GM23248 (cell line): ENCODE data around the gene AKR1C4.

DNA sequence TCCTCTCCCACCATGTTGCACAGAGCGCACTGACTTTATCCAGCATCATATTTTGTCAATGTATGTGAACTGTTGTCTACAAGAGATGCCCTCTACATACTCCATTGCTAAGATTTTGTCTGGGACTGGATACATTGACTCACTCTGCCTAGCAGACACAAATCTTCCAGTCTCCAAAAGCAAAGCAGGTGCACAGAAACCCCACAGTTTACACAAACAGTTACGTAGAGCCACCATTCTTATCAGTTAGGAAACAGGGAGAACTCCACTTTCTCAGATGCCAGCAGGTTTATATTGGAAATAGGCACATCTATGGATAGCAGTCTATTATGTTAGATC is 1.6 kb downstream of the AKR1C2 start:
- RAMPAGE, long total RNA: no peak

GRCh38 chr10:5196482-5197223 is at the start of gene AKR1C4:
TSS of gene AKR1C4 (plus strand) at chr10:5196837.
- RAMPAGE, long total RNA: no peak

GRCh38 chr10:5622963-5623630 is 43.3 kb downstream of the ASB13 start:
- RAMPAGE, long total RNA: no peak

DNA sequence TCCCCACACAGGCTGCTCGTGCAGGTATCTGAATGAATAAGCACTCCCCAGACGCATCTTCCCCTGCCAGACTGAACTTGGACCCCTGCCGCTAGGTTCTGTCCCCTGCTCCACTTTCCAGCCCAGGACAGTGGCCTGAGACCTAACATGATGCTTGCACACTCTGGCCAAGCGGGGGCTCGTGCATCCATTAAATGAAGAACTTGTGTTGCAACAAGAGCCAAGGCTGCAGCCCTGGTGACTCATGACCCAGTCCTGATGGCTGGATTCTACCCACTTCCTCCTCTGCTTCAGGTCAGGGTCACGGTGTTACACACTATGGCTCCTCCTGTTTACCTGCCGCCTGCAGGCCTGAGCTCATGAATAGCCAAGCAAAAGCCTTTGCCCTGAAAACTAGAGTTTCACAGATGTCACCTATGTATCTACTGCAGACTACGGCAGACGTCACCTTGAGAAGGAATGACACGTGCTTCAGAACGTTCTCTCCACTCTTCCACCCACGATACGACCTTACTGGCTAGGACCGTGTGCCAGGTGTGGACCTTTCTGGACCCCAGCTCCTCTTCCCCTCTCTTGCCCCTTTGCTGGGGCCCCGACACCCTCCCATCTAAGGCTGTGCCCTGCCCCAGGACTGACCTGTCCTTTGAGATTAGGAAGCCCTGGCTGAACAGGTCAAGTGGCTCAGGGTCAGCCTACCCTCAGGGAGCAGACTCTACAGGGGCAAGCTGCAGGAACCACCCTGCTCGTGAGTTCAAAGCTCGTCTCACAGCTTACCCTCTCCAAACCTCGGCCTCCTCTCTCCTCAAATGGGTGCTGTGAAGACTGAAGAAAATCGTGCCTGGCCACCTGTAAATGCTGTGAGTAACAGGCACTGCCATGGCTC is 6.4 kb downstream of the ASB13 start:
- RAMPAGE, long total RNA: no peak

DNA sequence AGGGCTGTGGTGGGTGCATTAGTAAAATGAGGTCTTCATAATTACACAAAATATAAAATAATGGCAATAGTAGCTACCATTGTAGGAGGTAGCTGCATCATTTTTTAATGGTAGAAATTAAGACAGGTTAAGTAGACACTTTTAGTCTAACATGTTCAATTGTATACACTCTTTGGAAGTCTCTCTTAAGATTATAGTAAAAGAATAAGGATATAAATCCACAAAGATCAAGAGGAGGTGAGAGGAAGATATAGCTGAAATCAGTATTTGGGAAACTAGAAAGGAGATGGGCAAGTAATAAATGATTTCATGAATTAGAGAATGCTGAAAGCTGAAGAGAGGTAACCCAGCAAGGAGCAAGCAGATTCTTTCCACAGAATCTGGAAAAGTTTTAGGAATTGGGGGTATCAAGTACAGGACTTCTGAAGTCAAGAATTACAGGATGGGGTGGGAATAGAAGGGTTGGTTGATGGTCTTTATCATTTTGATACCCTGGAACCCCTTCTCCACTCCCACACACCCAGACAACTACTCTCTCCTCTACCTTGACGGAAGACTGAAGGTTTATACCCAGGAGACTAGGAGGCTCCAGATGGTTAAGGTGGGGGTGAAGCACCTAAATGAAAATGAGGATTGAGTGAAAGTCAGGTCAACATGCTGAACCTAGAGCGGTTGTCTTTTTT is 11.0 kb downstream of the TASOR2 start:
- RAMPAGE, long total RNA: no peak

- RAMPAGE, long total RNA: no peak
Observed at GRCh38 chr10:5713815-5714714, 29.4 kb downstream of the TASOR2 start.

DNA sequence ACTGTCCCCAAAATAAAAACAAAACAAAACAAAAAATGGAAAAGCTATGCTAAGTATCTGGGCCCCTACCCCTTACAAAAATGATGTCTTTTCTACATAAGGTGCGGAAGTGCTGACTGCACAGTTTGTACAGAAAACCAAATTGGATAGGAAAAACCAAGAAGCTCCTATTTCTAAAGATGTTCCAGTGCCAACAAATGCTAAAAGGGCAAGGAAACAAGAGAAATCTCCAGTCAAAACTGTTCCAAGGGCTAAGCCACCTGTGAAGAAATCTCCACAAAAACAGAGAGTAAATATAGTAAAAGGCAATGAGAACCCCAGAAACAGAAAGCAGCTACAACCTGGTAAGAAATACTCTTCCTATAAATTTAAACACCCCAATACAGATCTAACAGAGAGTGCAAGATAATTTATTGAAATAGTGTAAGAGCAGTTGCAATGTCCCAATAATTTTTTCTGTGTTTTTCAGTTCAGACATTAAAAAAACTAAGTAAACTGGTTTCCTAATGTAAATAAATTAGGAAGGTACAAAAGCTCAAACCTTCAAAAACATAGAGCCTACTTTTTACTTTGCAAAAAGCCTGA is 50.7 kb downstream of the TASOR2 start:
- RAMPAGE, long total RNA: no peak

- RAMPAGE, long total RNA: no peak
Observed at GRCh38 chr10:5759962-5761015, 52.9 kb downstream of the GDI2 start.

- RAMPAGE, long total RNA: no peak
Observed at GRCh38 chr10:5766410-5766972, 46.7 kb downstream of the GDI2 start.

DNA sequence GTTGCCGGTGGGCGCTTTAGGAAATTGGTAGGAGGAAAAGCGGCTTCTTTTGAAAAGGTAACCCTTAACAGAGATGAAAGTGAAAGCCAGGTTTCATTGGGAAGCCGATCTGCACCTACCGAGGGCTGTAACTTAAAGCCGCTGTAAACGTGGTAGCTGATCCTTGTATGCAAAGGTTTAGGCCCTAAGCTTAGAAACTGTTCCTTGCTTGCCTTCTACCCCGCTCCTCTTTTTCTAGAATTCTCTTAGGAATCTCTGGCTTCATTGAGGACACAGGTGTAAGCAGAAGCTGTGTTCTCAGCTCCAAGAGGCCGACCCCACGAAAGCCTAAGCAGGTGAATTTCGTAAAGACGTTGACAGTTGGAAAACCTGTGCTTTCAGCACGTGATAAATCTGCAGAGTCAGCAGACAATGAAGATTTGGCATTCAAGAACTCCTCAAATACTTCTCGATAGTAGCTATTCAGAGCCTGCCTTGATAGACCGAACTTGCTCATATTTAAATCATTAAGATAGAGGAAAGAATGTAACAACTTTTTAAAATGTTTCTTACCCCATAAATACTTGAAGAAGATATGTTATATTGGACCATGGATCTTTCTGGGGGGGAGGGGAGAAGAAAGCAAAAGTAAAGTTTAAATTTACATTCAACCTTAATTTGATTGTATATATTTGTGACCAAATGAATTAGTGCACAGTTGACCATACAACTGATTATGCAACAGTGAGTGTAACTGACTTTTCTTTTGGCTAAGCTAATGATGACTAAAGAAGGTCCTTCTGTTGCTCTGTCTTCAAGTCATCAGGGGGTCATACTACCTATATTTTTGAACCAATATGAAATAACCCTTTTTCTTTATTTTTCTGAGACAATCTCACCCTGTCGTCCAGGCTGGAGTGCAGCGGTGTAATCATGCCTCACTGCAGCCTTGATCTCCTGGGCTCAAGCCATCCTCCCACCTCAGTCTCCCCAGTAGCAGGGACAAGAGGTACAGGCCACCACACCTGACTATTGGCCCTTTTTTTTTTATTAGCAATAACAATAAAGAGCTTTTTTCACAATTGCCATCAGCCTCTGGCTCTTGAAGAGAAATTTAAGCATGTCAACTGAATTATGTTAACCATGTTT is 1.1 kb upstream of the GDI2 start:
- RAMPAGE, long total RNA: no peak

DNA sequence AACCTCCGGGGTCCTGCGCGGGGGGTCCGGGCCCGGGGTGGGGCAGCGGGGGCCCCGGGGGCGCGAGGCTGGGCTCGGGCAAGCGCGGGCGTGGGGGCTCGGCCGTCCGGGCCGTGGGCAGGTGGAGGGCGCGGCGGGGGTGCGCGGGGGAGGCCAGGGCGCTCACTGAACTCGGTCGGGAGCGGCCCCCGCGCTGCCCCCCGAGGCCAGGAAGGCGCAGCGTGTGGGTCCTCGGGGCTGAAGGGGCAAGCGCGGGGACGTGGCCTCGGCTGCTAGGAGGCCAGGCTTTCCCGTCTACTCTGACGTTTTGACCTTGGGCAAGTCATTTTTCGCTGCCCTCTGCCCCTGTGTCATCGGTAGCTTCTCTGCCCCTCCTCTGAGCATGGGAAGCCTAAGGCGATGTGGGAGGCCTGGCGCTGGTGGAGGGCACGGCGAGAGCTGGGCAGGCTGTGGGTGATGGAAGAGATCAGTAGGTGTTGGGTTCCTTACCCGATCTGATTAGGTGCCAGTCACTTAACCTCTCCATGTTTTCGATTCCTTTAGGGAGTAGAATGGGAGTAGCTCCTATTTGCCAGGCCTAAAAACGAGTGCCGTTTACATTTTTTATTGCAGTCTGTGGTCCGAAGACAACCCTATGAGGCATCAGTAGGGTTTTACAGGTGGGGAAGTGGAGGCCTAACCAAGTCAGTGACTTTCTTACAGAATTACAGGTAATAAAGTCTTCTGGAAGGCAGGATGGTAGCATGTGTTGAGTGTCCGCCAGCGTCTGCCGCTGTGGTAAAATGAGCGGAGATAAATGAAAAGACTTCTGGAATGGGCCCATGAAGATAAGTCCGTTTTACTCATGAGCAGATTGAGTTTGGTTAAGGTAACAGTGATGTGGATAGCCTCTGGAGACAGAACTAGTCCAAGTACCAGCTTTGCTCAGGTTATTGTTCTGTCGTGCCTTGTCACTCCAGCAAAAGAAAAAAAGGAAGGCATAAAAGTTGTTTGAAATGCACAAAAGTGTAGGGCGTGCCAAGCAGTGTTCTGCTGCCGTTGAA is 685 bp downstream of the FBH1 start:
- RAMPAGE, long total RNA: no peak

GRCh38 chr10:5918062-5918735 is 28.2 kb downstream of the FBH1 start:
- RAMPAGE, long total RNA: no peak

DNA sequence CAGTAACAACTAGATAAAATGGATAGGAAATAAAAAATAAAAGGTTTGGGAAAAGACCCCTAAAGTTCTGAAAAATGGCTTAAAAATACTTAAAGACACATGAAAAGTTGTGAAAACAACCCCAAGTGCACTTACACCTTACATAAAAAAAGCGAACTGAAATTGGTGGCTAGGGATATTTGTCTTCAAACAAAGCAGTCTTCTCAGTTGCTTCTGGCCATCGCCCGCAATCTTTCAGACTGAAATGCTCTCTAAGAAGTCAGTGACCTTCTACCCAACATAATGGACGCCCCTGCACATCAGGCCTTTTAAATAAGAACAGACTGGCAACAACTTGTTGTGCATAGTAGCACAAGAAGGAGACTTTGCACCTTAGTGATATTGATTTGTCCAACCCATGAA is 4.5 kb downstream of the IL15RA start:
- RAMPAGE, long total RNA: no peak

DNA sequence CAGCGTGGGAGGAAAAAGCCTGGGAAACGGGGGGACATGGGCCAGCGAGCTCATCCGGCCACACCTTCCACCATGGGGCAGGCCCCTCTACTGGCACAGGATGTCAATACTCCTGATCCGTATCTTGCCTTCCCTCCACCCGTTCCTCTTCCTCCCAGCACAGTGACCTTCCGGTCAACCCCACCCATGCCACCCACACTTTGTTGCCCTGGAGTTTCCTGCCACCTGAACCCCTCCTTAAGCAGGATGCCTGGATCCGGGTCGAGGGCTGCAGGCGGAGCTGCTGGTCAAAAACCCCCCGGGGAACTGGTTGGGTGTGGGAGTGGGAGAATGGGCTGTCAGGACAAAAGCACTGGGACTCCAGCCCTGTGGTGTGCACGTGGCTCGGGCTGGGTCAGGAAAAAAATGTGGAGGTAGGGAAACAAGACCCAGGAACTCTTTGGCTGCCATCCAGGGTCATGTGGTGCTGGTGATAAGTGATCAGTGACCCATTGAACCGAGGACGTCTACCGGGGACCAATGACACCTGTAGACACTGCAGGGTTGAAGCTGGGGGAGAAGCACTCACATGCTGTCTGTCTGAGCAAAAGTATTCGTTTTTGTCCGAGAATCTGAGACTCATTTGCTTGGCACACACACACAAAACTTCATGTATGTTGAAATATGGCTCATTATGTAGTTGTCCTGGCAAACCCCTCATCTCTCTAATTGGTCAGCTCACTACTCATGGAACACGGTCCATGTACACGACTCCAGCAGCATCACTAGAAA is 8.1 kb downstream of the IL2RA start:
- RAMPAGE, long total RNA: no peak

DNA sequence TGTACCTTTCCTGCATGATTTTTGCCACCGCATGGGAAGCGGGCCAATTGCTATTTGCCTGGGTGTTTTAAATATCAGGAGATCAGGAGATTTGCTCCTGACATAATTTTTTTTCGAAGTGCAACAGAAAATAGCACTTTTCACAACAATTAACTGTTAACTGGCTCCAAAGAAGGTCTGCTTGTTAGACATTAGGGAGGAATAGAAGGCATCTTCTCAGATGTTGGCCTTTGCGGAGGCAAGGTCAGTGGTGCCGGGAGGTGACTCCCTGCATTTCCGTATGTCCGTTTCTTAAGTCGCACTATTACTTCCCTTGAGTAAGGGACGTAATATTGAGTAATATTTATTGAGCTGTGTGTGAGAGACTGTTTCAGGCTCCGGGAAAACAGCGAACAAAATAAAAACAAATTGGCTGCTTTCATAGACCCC is 54.7 kb downstream of the RBM17 start:
- RAMPAGE, long total RNA: no peak

DNA sequence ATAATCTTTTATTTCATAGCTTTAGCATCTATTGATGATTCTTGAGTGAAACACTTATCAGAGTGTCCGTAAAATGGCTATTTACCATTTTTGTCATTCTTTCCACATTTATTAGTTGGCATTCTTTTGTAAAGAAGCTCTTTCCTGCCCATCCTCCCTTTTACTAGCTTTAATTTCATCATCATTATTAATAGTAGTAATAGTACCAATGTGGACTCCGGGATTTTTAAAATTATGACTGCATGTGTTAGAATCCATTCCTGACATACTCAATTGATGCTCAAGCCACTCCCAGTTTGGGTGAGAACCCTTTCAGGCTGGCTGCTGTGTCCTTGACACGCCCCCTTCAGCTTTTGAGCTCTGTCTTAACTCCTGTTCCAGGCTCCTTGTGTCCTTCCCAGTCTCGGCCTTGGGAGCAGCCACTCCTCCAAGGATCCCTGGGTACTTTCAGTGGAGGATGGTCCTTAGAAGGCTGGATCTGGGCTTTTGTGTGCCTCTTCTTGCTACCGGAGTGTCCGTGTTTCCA is 40.3 kb upstream of the PFKFB3 start:
- RAMPAGE, long total RNA: no peak

GRCh38 chr10:6170320-6170930 is 32.3 kb upstream of the PFKFB3 start:
- RAMPAGE, long total RNA: no peak

GRCh38 chr10:6174032-6174912 is 28.5 kb upstream of the PFKFB3 start:
- RAMPAGE, long total RNA: no peak

DNA sequence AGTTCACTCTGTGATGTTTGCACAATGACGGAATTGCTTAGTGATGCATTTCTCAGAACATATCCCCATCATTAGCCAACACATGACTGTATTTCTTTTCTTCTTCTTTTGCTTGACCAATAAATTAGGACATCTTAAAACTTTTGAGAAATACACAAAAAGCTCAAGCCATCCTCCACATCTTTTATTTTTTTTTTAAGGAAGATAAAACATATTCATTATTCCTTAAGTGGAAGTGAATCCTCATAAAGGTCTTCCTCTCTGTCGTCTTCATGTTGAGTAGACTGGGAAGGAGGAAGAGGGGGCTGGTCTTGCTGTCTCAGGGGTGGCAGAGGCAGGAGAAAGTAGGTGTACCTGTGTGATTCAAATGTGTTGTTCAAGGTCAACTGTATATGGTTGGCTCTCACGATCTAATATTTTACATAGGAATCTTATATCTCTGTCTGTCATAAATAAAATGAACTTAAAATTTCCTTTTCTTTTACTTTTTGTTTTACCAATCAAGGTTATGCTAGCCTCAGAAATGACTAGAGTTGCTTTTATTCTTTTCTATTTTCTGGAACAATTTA is 5.2 kb upstream of the PFKFB3 start:
- RAMPAGE, long total RNA: no peak

- RAMPAGE, long total RNA: no peak
Observed at GRCh38 chr10:6201407-6202135, 1.2 kb upstream of the PFKFB3 start.